ENCODE results near the gene CENPB.

- PRO-cap = no peak
These were observed 22.3 kb upstream of the GNRH2 start for GRCh38 chr20:3020999-3021588.

GRCh38 chr20:3032601-3033101, 10.8 kb upstream of the GNRH2 start:
- PRO-cap = no peak

DNA sequence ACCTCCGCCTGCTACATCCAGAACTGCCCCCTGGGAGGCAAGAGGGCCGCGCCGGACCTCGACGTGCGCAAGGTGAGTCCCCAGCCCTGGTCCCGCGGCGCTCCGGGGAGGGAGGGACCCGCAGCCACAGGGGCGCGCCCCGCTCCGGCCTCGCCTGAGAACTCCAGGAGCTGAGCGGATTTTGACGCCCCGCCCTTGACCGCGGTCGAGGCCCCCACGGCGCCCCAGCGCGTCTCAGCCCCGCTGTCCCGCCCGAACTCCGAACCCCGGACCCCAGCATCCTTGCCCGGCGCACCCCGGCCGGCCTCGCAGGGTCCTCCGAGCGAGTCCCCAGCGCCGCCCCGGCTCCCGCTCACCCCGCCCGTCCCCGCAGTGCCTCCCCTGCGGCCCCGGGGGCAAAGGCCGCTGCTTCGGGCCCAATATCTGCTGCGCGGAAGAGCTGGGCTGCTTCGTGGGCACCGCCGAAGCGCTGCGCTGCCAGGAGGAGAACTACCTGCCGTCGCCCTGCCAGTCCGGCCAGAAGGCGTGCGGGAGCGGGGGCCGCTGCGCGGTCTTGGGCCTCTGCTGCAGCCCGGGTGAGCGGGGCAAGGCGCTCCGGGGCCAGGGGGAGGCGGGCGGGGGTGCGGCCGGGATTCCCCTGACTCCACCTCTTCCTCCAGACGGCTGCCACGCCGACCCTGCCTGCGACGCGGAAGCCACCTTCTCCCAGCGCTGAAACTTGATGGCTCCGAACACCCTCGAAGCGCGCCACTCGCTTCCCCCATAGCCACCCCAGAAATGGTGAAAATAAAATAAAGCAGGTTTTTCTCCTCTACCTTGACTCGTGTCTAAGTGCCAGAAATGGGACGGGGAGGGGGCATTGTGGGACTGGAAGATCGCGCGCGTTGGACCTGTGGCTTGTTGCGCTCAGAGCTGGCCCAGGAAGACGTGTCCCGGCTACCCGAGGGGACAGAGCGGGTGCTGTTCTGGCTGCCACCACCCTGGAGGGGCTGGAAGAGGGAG, 585 bp downstream of the OXT start:
- PRO-cap = no peak

- PRO-cap = no peak
These were observed 36.7 kb upstream of the AVP start for GRCh38 chr20:3121104-3121680.

- PRO-cap = no peak
These were observed 4.2 kb upstream of the FASTKD5 start for GRCh38 chr20:3163707-3164446.

DNA sequence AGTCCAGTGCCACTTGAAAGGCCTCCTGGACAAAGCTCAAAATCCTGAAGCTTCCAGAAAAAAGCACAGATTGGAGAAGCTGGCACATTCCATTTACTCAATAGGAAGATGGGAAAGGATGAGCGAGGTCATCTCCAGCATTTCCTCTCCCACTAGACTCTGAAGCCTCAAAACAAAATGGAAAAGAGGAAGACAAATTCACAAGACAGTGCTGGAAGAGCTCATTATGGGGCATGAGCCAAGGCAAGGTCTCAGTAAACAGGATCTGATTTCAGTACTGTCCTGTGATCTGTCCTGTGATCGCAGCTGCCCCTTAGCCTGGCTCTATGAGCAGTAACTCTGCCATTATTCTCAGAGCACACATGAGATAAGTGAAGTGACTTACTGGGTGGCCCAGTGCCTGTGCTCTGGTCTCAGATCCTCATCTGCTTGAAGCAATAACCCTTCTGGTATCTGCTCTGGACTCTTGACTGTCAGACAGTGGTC, 68.1 kb upstream of the SLC4A11 start:
- PRO-cap = no peak

- PRO-cap = no peak
These were observed 76.1 kb upstream of the SLC4A11 start for GRCh38 chr20:3314935-3315591.

- PRO-cap = no peak
These were observed 1.5 kb downstream of the ATRN start for GRCh38 chr20:3472039-3473014.

DNA sequence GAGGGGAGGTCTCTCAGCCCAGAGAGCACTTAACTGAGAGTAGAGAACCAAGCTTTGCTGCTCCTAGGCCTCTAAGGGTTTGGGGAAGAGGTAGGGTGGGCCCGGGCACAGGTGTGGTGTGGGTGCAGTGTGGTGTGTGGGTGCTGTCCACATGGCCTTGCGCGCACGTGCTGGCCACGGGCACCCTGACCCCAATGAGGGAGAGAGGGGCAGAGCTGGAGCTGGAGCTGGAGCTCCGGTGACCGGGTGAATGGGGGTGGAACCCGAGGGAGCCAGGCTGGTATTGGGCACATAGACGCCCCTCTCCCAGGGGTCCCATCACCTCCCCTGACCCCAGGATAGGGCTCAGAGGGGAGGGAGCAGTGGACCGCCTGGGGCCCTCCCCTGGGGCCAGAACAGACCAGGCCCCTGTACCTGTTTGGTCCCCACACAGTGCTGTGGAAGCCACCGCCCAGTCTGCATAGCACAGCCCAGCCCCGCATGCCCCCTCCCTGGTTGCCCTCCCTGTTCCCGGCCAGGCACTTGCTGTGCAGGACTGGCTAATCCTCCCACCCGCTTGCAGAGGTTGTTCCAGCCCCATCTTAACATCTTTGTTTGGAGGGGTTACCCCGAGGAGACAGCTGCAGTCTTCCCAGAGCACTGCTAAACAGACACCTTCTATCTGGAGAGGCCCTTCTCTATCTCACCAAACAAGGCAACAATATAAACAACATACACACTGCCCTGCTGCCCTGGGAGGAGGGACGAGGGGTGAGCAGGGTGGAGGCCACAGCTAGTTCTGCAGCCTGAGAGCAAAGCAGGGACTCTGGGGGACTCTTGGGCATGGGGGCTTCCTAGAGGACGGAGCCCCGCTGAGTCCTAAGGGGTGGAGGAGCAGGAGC, 916 bp downstream of the ADAM33 start:
- PRO-cap = no peak

DNA sequence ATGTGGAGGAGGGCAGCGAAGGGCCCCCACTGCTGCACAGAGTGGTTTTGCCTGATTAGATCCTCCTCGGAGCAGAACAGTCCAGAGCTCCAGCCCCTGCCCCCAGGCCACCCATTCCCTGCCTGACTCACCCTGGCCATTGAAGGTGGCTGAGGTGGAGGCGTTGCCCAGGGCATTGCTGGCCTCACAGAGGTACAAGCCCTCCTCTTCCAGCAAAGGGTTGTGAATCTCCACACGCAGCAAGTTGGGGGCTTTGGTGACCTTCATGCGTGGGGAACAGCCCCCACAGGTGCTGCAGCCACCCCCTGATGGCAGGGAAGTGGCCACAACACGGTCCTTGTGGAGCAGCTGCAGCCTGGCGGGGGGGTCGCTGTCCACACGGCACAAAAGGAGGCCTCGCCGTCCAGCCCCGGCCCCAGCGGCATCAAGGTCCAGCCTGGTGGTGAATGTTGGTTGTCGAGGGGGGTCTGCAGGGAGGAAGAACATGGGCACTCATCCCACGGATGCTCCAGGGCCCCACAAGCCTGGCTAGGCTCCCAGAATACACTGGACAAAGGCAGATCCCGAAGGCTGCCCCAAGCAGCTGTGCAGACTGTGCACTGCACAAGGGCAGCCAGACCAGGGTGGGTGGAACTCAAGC, 14.6 kb downstream of the SIGLEC1 start:
- PRO-cap = no peak

DNA sequence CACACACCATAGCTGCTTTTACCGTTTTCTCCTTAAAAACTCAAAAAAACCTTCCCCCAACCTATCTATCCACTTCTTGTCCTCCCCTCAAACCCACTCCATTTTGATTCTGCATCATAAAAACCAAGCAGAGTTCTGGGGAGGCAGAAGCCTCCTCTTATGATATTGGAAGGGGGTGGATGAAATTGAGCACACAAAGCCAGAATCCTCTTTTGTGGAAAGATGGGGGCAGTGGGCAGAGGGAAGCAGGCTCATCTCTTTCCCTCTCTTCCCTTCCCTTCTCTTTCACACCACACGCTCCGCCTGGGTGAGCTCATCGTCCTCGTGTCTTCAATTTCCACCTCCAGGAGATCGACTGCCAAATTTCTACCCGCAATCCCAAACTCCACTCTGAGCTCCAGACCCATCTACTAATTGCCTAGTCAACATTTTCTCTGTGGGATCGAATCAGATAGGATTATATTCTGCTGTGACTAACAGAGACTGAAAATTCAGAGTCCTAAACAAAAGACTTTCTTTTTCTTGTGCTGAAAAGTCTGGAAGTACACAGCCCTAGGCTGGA, 5.2 kb upstream of the HSPA12B start:
- PRO-cap = no peak

DNA sequence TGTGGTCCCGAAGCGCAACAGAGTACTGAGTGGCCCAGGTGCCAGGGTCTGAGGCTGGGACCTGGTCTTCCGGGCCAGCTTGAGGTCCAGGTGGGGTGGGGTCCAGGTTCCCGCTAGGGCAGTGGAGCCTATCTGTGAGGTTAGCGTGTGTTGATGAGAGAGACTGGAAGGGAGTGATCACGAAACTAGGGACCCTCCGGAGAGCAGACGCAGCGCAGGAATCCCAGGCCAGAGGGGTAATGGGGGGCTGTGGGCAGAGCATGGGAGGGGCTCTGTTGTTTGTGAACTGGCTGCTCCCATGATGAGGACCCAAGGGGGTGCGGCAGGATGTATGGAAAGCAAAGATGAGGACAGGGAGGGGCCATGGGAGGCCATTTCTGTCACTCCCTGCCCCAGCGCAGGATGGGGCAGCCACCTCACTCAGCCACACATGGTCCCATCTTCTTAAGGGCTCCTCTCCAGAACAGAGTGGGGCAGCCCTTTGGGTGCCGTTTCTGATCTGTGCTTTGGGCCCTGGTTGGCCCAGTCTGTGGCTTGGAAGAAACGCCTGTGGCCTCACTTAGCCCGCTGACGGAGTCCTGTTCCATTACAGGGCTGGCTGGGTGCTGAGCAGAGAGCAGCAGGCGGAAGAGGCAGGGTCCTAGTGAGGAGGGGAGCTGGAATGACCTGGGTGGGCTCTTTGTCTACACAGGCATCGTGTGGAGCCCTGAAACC, 876 bp downstream of the HSPA12B start:
- PRO-cap = no peak

DNA sequence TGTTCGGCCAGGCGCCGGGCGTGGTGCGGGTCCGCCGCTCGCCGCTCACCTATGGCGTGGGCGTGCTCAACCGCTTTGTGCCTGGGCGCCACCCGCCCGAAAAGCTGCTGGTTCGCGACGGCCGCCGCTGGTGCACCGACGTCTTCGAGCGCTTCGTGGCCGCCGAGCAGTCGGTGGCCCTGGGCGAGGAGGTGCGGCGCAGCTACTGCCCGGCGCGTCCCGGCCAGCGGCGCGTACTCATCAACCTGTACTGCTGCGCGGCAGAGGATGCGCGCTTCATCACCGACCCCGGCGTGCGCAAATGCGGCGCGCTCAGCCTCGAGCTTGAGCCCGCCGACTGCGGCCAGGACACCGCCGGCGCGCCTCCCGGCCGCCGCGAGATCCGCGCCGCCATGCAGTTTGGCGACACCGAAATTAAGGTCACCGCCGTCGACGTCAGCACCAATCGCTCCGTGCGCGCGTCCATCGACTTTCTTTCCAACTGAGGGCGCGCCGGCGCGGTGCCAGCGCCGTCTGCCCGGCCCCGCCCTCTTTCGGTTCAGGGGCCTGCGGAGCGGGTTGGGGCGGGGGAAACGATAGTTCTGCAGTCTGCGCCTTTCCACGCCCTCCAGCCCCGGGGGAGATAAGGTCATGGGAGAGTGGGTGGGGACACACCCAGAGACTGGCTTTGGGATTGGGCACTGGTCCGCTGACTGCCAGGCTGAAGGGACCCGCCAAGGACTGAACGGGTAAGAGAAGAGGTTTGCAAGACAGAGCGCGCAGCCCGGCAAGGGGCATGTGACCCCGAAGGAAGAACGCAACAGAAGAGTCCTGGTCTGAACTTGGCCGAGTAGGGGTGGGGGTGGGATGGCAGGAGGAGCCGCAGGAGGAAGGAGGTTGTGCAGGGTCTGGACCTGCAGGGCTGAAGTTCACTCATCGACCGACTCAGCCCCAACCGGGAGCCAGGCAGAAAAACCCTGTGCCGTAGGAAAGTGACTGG, 15.6 kb downstream of the ADISSP start:
- PRO-cap = no peak

GRCh38 chr20:3755261-3755832, 12.2 kb downstream of the ADISSP start:
- PRO-cap = no peak

GRCh38 chr20:3786582-3787283, at the start of gene CENPB:
Gene CENPB (minus strand): TSS chr20:3786740.
- PRO-cap = unidirectional peak, minus-strand start at chr20:3786745

DNA sequence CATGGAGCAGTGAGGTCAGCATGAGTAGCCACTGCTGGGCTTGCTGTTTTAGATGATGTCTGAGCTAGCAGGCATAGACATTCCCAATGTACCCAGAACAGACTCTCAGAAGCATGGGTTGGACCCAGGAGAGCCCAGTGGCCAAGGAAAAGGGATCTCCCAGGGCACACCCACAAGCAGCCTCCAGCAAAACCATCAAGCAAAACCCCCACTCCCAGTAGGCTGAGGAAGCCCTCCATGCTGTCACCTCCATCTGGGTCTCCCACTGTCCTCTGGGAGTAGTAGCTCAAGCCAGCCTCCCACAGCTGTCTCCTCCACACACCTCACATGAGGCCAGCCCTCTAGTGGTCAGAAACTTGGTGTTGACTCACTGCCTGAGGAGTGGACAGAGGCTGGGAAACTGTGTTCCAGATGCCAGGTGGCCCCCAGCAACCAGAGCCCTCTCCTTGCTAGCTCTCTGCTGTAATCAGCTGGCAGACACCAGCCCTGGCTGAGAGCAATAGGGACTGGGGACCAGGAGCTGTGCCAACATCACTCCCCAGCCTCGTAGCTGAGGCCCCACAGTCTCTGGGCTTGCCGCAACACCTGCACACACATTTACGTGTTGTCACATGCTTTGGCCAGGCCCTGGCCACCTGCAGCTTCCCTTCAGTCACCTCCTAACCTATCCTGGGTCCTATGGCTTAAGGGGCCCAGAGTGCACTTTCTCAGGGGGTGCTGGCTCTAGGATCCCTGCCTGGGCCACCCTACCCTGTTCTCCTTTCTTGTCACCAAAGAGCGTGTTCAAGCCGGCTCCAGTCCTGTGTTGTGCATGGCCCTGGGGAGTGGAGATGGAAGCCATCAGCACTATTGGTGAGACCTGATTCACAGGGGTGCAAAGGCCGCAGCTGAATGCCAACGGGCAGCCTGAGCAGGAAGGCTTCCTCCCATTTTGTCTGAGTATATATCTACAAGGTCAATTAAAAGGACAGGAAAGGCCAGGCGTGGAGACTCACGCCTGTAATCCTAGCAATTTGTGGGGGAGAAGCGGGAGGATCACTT, 1.8 kb upstream of the AP5S1 start:
- PRO-cap = no peak

- PRO-cap = no peak
These were observed 6.2 kb downstream of the PANK2 start for GRCh38 chr20:3895412-3895704.

- PRO-cap = no peak
These were observed 27.7 kb downstream of the PANK2 start for GRCh38 chr20:3916568-3917667.

- PRO-cap = no peak
These were observed 43.5 kb downstream of the PANK2 start for GRCh38 chr20:3932570-3933259.

- PRO-cap = no peak
These were observed 39.9 kb upstream of the SMOX start for GRCh38 chr20:4108607-4109283.